MCF 10A (cell line): ENCODE results near the genes GNPTAB, PMCH, ASCL1 and STAB2.

DNA sequence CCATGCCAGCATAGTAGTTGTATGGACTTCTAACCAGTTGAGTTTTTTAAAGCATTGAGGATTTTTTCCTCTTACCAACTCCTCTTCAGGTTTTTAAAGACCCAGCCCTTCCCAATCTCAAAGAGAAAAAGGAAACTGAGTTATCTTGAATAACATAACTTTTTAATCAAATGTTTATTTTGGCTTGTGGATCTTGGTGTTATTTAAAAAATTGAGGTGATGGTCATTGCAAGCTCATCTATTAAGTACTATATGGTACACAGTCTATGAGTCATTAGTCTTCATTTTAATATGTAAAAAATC, 17.6 kb upstream of the SLC17A8 start:
- PRO-cap = no peak

- PRO-cap = no peak
- RRBS = 90% methylated on average over 34 of the region's 81 CpGs
These were observed 77.5 kb upstream of the ANO4 start for GRCh38 chr12:100716877-100717579.

- PRO-cap = no peak
- RRBS = no CpG with 5 or more reads among the region's 6 CpGs
These were observed 157.9 kb downstream of the SLC5A8 start for GRCh38 chr12:101052086-101052665.

GRCh38 chr12:101204859-101205378, 5.1 kb downstream of the SLC5A8 start:
- PRO-cap = no peak
- RRBS = no CpG with 5 or more reads among the region's 3 CpGs

DNA sequence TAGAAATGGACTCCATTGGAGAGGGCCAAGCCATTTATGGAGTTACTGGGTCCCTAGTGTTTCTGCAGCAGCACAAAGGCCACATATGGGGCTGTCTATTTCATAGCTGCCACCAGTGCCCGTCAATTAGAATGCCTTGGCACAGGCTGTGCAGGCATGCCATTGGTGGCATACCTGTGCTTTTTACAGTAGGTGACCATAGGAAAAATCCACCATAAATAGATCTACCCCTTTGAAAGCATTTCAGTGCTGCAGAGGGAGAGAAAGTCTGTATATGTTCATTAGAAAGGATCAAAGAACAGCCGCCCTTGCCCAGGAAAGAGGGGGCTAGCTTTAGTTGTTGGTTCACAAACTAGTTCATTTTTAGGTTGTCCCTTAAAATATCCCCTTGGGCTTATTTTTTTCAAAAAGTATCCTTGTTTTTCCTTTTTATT, 13.2 kb downstream of the MYBPC1 start:
- PRO-cap = no peak
- RRBS = no CpG with 5 or more reads among the region's 2 CpGs

DNA sequence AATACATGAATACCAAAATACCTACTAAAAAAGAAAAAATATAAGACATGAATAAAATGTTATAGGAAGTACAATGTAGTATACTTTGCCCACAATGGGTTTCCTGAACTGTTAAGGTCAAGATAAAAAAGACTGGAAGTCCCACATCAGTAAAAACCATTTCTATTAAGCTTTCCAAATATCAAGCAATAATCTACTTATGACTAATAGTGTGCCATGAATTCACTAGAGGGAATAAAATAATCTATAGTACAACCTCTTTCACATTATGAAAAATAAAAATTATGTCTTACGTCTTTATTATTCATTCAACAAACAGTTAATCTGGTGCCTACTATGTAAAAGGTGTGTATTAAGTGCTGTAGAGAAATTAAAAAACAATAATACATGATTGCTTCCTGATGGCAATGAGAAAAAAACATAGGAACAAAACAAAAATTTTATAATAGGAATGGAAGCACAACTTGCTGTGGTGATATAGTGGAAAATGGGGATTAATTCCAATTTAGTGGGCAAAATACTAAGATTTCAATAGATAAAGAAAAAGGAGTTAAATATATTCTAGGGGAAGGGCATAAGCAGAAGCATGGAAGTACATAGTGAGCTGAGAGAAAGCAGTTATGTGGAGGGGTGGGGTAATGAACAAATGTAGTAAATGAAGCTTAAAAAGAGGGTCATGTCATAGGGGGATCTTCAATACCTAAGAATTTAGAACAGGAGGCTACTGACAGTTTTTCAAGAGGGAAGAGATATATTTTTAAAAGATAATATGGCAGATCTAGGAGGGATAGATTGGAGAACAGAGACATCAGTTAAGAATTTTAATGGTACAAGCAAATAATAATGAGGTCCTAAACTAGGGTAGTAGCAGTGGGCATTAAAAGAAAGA, 9.7 kb downstream of the SYCP3 start:
- PRO-cap = no peak
- RRBS = no CpG with 5 or more reads among the region's 1 CpG

GRCh38 chr12:101830206-101831370, at the start of gene GNPTAB:
Gene GNPTAB, minus strand, starts transcription at chr12:101830959.
- PRO-cap = bidirectional peak, plus-strand start at chr12:101830751, minus-strand start at chr12:101830831; bidirectional peak, plus-strand start at chr12:101831119, minus-strand start at chr12:101830959
- RRBS = under 1% methylated on average over 19 of the region's 104 CpGs

DNA sequence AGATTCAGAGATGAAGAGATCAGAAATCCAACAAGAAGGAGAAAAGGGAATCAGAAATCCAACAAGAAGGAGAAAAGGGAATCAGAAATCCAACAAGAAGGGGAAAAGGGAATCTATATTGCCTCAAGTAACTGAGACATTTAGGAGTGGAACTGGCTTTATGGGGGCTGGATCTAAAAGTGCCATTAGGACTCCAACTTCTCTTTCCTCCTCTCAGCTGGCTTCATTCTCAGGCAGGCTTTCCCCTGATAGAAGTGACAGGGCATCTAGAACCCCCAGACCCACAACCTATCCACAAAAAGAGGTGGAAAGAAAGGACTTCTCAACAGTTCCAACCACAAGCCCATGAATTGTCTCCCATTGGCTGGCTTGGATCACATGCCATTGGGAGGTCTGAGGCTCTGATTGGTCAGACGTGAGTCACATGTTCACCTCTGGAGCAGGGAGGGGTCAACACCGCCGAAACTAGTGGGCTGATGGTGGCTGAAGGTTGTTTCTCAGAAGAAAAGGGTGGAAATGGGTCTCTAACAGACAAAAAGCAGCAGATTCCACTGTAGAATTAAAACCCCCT, 47.2 kb downstream of the DRAM1 start:
- PRO-cap = no peak
- RRBS = no CpG with 5 or more reads among the region's 3 CpGs

DNA sequence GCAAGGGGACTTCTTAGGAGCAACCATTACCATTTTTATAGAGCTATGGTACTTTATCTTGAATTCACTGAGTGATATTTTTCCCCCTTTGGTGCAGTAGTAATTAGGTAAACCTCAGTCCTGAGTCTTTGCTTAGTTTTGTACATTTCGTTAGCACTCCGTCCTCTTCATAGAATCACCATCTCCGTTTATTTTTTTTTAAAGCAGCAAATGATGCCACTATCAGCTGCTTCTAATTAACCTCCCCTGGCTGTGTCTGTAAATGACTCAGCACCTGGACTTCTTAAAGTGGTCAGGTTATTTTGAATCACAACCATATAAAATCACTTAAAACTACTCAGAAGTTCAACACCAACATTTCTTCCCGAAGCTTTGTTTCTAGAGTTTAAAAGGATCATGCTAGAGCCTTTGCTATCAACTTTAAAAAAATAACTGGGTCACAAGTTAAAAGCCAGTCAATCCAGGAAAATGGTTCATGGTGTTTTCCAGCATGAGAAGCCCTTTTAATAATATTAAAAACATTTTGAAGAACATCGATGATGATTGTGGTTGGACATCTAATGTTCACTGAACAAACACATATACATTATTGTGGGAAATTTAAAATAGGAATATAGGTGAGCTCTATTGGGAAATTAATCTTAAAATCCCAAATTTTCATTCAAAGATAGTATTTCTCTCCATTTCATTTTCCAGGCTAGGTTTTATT, 6.2 kb upstream of the WASHC3 start:
- PRO-cap = no peak
- RRBS = no CpG with 5 or more reads among the region's 5 CpGs

DNA sequence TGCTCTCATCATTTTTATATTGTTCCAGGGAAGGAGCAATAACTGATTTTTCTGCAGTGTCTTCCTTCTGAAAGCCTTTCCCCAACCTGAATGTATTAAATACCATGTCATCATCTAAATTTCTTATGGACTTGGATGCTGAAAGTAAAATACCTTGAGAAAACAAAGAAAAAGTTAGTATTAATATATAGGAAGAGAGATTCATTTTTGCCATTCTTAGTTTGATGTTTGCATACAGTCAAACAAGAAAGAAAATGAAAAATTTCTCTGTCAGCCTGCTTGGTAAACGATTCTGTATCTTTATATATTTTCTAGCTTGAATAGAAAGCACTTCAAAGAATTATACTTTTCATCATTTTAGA, at the start of gene PMCH:
PMCH (minus strand) TSS at position 277 of the 362 bp plus-strand sequence.
- PRO-cap = no peak
- RRBS = no CpG with 5 or more reads among the region's 1 CpG

DNA sequence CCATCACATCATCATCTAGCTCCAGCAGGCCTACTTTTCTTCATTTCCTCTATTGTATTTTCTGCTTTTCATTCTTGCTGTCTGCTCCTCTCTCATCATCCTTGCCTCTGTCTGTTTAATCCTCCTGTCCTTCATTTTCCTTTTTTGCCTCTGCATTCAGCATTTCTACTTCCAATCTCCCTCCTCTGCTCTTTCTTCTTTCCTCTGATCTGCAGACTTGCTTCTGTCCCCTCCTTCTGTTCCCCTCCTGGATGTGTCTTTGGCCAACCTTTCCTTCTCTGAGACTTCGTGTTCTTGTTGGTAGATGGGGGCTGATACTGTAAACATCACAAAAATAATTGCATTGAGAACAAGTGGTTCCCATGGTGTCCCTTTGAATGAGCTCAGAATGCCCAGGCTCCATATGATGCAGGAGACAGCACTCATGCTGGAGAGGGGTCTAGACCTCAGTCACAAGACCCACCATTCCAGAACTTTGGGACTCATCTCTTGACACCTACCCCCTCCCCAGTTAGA, 62.6 kb downstream of the IGF1 start:
- PRO-cap = no peak
- RRBS = no CpG with 5 or more reads among the region's 1 CpG

DNA sequence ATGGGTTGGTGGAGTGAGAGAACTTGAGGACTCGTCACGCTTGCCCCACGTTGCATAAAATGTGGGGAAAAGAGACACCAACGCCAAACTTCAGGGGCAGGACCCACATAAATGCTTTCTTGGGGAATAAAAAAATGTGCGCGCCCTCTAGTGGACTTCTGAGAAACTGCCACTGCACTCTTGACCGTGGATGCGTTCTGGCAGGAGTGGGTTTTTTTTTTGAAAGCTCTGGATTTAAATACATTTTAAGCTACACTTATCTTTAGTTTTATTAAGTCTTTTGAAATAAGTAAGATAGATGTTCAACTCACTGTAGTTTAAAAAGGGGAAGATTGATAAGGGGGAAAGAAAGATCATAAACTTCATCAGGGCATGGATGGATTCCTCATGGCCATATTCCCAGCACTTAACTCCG, 4.2 kb upstream of the IGF1 start:
- PRO-cap = no peak
- RRBS = no CpG with 5 or more reads among the region's 9 CpGs

DNA sequence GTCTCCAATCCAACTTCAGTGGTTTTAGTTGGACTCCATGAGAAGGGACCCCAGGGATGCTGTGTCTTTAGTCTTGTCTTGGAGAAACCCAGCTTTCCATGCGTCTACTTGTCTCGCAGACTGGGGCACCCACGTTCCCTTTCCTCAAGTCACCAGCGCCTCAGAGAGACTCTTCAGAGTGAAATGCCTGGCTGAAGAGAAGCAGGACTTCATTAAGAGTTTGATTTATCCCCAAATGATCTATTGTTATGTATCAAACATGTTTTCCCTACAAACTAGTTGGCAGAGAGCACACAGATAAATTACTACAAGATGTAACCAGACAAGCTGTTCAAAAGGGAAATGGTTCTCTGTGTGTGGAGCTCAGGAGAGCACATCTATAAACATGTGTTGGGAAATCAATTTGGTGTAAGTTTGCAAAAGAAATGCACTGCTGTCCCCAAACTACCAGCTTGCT, 159.3 kb downstream of the PAH start:
- PRO-cap = no peak
- RRBS = no CpG with 5 or more reads among the region's 4 CpGs

GRCh38 chr12:102903560-102904193, 13.4 kb downstream of the PAH start:
- PRO-cap = no peak
- RRBS = no CpG with 5 or more reads among the region's 1 CpG

DNA sequence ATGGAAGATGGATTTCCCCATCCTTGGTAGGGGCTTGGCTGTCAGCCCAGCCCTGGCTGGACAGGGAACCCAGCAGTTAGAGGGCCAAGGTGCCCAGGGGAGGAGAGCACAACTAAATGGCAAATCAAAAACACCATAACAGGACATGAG, 6.1 kb downstream of the PAH start:
- PRO-cap = no peak

- PRO-cap = no peak
- RRBS = 49% methylated on average over 16 of the region's 56 CpGs
These were observed at the start of gene ASCL1 for GRCh38 chr12:102957163-102958069. Gene ASCL1, plus strand, starts transcription at chr12:102957674.

DNA sequence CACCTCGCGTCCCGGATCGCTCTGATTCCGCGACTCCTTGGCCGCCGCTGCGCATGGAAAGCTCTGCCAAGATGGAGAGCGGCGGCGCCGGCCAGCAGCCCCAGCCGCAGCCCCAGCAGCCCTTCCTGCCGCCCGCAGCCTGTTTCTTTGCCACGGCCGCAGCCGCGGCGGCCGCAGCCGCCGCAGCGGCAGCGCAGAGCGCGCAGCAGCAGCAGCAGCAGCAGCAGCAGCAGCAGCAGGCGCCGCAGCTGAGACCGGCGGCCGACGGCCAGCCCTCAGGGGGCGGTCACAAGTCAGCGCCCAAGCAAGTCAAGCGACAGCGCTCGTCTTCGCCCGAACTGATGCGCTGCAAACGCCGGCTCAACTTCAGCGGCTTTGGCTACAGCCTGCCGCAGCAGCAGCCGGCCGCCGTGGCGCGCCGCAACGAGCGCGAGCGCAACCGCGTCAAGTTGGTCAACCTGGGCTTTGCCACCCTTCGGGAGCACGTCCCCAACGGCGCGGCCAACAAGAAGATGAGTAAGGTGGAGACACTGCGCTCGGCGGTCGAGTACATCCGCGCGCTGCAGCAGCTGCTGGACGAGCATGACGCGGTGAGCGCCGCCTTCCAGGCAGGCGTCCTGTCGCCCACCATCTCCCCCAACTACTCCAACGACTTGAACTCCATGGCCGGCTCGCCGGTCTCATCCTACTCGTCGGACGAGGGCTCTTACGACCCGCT, 877 bp downstream of the ASCL1 start:
- PRO-cap = no peak
- RRBS = 81% methylated on average over 14 of the region's 86 CpGs

DNA sequence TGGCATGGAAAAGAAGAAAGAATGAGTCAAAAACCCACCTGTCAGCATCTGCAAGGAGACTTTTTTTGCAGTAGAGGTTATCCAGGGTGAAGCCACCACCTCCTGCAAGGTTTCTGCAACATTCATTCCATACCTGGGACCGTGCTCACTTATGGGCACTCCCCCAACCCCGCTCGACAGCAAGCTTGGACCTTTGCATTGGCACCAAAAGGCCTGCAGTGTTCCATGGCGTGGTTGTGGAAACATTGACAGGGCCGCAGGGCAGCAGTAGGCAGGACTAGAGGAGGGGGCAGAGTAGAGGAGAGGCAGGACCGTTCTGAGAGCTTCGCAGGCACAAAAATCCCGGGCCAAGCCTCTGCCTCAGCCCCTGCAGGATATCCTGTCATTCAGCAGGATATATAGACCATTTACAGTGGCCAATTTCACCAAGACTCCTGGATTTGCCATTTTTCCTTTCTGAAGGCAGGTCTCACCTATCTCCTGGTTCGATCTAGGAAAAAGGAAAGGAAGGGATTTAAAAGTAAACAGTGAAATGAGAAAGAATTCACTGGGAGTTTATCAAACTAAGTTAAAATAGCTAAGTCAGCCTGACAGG, at the start of gene STAB2:
STAB2 (plus strand) TSS at position 425 of the 595 bp plus-strand sequence.
- PRO-cap = no peak
- RRBS = no CpG with 5 or more reads among the region's 9 CpGs

DNA sequence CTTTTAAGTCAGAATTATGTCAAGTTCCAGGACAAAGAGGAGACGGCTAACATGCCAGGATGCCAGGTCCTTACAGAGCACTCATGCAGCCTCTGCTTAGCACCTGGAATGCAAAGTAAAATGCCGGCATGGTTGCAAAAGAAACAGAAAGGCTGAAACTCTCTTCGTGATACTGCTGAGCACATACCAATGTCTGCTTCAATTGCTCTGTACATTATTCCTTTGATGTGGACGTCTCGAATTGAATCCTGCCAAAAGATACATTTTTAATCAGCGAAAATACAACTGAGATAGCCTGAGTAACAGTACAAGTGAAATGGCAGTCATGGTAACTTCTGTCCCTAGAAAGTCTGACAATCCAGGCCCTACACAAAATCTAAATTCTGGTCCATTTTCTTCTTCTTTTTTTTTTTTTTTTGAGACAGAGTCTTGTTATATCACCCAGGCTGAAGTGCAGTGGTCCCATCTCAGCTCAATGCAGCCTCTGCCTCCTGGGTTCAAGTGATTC, 47.2 kb downstream of the NT5DC3 start:
- PRO-cap = no peak
- RRBS = no CpG with 5 or more reads among the region's 6 CpGs

DNA sequence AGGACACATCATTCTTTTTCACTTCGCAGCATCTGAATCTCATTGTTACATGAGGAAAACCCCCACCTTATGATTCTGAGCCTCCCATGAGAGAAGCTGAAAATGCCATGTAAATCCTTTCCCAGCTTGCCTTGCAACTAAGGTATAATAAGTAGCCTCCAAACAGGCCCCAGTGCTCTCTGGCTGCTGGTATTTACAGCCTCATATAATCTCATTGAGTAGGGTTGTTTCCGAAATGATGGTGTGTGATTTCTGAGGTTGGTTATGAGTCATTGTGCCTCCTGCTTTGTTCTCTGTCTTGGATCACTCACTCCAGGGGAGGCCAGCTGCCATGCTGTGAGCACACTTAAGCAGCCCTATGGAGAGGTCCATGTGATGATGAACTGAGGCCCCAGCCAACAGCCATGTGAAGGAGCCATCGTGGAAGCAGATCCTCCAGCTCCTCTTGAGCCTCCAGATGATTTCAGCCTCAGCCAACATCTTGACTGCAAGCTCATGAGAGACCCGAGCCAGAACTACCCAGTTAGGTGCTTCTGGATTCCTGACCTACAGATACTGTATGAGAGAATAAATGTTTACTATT, 4.9 kb upstream of the HSP90B1 start:
- PRO-cap = no peak
- RRBS = no CpG with 5 or more reads among the region's 4 CpGs